SJSA1 (cell line): ENCODE measurements around a stretch of chr1.

- RAMPAGE, long total RNA, result no peak
Observed at GRCh38 chr1:13512415-13512764, 1.4 kb downstream of the LRRC38 start.

DNA sequence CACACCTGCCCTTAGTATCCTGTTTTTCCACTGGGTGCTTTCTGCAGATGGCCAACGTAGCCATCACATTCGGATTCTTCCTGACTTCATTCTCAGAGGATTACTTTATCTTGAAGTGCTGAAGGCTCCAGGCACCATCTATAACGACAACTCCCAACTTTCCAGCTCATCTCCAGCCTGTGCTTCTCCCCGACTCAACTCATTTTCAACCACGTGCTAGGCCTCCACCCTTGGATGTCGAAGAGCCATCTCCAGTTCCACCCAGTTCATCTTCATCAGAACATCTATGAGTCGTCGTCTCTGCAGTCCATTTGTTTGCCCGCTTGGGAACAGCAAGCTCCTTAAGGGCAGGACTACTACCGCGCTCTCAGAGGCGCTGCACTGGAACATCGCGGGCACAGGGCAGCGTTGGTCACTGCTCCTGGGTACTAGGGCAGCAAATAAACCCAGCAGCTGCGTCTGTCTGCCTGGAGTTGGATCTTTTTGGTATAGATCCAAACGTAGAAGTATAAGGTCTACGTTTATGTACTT is 576 bp upstream of the PRDM2 start:
- RAMPAGE, long total RNA, result no peak

DNA sequence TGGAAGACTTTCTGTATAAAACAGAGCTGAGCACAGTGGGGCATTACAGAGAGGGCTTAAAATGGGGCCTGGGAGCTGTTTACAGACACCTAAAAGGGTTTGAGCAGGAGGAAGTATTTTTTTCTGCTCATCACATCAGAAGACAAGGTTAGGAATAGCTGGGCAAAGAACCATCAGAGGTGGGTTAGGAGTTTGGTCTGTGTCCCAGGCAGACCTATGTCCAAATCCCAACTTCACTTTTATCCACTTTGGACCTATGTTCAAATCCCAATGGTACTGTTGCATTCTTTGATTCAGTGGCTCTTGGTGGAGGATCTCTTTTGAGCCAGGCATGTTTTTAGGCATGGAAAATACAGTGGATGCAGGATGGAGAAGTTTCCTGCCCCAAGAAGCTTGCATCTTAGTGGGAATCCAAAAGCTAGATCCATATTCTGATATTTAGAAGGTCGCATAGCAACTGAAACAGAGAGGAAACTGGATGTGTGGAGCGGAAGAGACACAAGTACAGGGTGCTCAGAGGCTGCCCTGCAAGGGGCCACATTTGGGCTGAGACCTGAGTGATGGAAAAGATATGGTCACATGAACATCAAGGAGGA is 227.4 kb downstream of the PRDM2 start:
- RAMPAGE, long total RNA, result no peak

GRCh38 chr1:13948482-13949623 is 248.9 kb downstream of the PRDM2 start:
- RAMPAGE, long total RNA, result no peak

- RAMPAGE, long total RNA, result no peak
Observed at GRCh38 chr1:14300955-14301804, 297.3 kb upstream of the KAZN start.

GRCh38 chr1:14304143-14305034 is 294.1 kb upstream of the KAZN start:
- RAMPAGE, long total RNA, result no peak

- RAMPAGE, long total RNA, result no peak
Observed at GRCh38 chr1:14419748-14420382, 178.6 kb upstream of the KAZN start.

- RAMPAGE, long total RNA, result no peak
Observed at GRCh38 chr1:14765129-14766276, 167.0 kb downstream of the KAZN start.

DNA sequence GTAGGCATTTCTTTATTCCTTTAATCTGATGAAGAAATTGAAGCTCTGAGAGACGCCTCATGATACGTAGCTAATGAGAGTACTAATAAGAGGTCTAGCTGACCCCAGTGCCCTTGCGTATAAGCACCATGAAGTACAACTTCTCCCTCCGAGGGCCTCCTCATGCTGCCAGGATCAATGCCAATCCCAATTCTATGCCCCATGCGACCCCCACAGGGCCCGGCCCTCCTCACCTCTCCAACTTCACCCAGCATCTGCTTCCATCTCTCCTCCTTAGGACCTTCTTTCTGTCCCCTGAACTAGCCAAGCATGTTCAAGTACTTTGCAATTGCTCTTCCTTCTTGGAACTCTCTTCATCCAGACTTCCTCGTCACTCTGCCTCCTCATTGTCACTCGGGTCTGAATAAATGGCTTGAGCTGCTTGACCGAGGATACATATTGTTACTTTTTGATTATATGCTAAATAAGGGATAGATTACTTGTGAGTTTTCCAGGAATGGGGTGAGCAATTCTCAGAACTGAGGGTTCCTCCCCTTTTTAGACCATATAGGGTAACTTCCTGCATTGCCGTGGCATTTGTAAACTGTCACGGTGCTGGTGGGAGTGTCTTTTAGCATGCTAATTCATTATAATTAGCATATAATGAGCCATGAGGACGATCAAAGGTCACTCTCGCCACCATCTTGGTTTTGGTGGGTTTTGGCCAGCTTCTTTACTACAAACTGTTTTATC is 179.0 kb downstream of the KAZN start:
- RAMPAGE, long total RNA, result no peak

- RAMPAGE, long total RNA, result no peak
Observed at GRCh38 chr1:14826042-14826786, 227.7 kb downstream of the KAZN start.

DNA sequence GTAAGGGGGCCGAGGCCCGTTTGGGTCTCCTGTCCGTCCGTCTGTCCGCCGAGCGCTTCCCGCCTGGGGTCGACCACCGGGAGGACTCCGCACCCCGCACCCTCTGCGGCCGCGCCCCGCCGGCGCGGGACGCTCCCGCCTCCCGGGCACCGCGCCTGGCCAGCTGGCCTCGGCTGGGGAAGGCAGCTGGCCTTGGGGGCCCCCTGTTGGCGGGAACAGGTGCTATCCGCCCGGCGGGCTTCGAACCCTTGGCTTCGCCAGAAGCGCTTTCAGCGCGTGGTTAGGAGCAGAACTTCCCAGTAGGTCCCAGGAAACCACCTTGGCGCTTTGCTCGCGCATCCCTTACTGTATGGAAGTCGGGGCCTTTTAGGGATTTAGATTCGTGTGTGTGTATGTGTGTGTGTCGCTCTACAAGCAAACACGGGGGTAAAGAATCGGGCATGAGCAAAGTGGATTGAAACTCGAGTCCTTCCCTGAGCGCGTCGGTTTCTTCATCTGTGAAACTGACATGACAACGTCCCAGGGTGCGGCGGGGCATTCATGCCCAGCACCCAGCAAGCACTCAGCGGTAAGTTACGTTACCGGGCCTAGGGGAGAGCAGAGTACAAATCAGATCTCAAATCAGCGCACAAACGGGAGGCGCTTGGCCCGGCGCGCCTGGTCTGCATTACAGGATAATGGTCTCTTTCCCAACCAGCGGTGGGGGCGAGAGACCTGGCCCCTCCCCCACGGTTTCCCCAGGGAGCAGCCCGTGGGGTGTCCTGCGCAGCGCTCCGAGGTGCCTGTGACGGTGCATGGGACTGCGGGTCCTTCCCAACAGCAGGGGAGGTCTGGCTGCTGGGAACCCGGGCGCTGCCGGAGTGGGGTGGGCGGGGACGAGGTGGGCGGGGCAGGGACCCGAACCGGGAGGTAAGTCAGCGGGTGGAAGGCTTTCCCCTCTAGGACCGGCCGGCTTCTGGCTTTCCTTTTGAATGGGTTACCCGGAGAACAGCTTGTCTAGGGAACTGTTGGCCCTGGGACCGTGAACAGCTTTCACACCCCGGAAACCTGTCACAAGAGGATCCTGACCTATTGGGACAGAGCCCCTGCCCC is 824 bp downstream of the TMEM51 start:
- RAMPAGE, long total RNA, result no peak

GRCh38 chr1:15186518-15187101 is 33.1 kb downstream of the TMEM51 start:
- RAMPAGE, long total RNA, result no peak

- RAMPAGE, long total RNA, result no peak
Observed at GRCh38 chr1:15261229-15262026, 14.4 kb downstream of the FHAD1 start.

- RAMPAGE, long total RNA, result no peak
Observed at GRCh38 chr1:15331814-15332013, 78.0 kb upstream of the EFHD2 start.

DNA sequence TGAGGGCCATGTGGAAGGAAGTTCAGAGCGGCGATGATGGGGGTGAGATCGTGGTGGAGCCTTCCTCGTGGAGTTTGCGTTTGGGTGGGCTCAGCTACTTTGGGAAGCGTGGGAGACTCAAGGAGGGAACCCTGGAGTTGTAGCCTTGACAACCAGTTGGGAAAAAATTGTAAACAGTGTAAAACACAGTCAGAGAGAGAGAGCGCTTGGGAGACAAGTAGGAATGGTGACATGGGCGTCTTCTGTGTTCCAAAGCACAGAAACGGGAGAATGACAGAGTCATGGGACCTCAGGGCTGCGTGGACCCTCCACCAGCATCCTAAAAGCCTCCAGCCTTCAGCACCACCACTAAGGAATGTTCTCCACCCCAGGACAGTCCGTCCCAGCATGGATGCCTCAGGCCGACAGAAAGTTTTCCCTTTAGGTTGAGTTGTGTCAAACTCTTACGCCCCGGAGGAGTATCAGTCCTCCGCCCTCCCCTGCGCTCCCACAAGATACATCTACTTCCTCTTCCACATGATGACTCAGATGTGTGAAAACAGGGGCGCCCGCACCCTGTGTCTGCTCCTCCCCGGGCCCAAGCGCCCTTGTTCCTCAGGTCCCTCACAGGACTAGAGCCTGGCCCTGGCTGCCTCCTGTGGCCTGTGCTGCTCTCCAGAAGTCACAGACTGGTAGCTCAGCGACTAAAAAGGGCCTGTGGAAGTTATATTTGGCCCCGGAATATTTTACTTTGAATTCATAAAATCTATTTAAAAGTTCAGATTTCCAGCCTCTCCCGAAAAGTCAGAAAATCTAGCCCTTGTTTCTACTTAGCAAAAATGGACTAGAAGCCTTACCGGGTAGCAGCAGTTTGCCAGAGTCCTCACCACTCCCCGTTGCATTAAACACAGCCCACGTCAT is 63.9 kb upstream of the EFHD2 start:
- RAMPAGE, long total RNA, result no peak

DNA sequence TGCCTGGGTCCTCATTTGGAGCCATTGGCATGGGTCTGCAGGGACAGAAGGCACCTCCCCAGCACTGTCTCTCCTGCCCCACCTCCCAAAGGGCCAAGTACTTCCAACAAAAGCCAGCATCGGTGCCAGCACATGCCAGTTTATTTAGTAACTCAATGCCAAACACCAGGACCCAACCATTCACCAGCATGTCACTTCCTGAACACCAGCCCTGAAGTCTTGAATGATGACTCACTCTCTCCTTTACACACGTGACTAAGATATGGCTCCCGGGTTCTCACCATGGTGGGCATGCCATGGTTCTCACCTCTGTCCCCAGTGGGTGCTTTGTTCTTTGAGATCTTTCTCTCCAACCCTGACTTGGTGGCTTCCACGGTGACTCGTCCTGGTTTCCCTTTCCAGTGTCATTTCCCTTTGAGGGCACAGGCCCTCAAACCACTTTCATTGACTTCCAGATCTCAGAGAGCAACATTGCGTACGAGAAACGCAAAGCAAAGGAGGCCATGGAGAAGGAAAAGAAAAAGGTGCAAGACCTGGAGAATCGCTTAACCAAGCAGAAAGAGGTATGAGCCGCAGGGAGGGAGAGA is 57.2 kb upstream of the EFHD2 start:
- RAMPAGE, long total RNA, result no peak

GRCh38 chr1:15410325-15411306 is 928 bp downstream of the EFHD2 start:
- RAMPAGE, long total RNA, result no peak

DNA sequence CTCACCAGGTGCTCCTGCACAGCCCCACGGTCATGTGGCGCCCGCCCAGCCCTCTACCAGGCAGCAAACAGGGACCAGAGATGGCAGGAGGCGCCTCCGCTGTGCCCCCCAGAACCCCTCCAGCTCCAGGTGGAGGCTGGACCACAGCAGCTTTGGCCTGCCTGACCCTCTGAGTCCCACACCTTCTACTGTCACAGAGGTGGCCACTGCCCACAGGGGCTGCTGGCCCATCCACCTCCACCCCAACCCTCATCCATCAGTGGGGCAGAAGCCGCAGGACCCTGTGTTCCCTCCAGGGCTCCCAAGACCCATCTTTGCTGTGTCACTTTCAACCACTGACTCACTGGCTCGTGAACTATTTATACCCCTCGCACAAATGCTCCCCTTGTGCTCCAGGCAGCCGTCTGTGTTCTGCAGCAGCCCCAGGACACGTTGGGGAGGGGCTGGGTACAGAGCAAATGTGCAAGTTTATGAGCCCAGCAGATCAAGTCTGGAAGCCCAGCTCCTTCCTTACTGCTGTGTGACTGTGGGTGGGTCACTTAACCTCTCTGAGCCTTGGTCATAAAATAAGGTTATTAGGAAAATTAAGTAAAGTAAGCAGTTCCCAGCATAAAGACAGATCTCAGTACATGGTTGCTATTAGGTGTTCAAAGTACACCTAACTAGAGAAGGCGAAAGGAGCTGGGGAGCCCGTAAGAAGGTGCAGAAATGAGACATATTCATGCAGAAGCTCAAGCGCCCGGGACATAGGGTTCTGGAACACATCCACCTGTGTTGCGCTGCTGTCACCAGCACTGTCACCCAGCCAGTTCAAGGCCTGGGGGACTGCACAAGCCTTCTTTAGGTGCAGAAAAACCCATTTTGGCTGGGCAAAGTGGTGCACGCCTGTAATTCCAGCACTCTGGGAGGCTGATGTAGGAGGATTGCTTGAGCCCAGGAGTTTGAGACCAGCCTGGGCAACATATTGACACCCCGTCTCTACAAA is 13.6 kb downstream of the EFHD2 start:
- RAMPAGE, long total RNA, result no peak

- RAMPAGE, long total RNA, result no peak
Observed at GRCh38 chr1:15464133-15464406, 7.5 kb downstream of the CELA2A start.

DNA sequence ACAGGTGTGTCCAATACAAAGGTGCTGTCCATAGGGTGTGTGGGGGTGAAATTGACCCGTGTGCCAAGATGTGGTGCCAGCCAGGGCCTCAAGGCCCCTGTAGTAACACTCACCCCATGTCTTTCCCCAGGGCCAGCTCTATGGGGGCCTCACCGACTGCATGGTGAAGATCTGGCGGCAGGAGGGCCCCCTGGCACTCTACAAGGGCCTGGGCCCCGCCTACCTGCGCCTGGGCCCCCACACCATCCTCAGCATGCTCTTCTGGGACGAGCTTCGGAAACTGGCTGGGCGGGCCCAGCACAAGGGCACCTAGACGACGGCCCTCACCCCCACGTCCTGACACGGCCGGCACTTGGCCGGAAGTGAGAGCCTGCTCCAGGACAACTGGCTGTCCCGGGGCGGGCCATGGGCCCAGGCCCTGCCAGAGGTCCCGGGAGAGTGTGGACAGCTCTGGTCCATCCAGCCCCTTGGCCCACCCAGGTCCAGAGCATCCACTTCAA is 3.1 kb downstream of the SLC25A34 start:
- RAMPAGE, long total RNA, result no peak